ENCODE measurements around the genes NOTCH4 and BTNL2.

- CAGE, long polyA plus RNA, result no peak
- RRBS, result no CpG with 5 or more reads among the region's 20 CpGs
These were observed 24.7 kb downstream of the TNXB start for GRCh38 chr6:32084182-32085015.

- CAGE, long polyA plus RNA, result no peak
- RRBS, result no CpG with 5 or more reads among the region's 18 CpGs
These were observed 23.3 kb downstream of the TNXB start for GRCh38 chr6:32085552-32086443.

DNA sequence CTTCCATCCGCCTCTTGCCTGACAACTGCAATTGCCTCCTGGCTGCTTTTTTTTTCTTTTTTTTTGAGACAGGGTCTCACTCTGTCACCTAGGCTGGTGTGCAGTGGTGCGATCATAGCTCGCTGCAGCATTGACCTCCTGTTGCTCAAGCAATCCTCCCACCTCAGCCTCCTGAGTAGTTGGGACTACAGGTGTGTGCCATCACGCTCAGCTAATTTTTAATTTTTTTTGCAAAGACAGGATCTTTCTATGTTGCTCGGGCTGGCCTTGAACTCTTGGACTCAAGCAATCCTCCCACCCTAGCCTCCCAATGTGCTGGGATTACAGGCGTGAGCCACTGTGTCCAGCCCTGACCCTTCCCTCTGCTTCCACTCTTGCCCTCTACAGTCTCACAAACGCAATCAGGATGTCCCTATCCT lies 4.5 kb downstream of the TNXB start:
- CAGE, long polyA plus RNA, result no peak
- RRBS, result no CpG with 5 or more reads among the region's 7 CpGs

GRCh38 chr6:32107385-32107916 lies 1.7 kb downstream of the TNXB start:
- CAGE, long polyA plus RNA, result no peak
- RRBS, result no CpG with 5 or more reads among the region's 1 CpG

DNA sequence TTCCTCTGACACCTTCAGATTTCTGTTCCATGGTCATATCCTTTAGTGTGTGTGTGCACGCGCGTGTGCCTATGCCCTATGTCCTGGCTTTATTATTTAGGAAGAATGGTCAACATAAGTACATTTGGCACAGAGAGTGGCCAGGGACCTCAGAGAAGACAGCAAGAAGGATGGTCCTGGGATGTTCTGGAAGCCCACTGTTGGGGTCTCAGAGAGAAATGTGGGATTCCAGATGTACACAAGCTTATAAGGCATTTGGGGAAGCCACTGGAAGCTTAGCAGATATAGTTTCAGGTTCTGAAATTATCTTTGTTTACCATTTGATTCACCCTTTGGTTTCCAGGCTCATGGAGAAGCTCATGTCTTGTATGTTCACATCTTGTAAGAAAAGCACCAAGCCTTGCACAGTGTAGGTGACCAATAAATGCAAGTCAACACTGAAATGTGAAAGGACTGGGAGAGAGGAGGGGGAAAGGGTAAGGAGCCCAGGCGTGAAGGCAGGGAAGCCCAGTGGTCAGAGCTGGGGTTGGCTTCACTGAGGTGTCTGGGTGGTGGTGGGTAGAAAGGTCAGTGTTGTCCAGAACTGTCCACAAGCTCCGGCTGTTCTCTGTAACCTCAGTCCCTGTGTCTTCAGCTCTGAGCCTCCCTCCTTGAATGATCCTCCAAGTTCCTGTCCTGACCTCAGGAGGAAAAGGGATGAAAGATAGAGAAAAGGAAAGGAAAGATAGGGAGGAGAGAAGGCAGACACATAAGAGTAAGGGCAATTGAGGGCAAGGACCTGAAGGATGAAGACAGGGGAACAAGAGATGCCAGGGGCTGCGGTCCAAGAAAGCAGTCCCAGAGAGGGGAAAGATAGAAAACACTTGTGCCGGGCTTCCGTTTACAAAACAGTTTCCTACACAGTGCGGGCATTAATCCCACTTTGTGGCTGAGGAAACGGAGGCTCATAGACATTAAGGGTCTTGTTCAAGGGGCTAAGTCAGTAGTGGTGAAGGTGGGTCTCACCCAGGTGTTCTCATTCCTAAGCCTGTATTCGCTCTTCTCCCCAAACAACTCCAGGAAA lies 2.3 kb upstream of the TNXB start:
- CAGE, long polyA plus RNA, result no peak
- RRBS, result no CpG with 5 or more reads among the region's 11 CpGs

DNA sequence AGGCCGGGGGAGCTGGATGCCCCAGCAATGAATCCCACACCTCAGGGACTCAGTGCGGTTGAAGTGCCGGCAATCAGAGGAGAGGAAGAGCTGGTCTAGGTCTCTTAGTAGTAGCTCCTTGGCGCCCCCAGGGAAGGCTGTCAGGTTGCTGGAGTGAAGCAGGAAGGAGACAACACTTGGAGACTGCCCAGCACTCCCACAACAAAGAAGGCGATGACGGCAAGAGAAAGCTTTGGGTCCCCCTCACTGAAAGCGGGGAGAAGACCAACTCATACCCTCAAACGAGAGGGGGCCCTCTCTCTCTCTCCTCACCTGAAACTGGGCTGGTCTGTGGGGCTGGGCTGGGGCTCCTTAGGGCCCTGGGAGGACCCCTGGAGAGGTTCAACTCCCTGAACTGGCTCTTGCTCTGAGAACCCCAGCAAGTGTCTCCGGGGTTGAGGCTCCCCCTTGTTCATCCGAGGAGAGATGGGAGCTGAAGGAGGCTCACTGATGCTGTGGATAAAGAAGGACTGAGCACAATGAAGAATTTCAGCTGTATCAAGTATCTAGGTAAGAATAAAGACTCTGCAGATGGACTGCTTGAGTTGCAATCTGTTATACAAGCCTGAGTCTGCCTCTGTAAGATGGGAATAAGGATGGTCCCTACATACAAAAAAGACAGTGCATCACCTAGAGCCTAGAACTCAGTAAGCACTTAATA lies 8.6 kb upstream of the TNXB start:
- CAGE, long polyA plus RNA, result no peak
- RRBS, result 81% methylated on average over 3 of the region's 10 CpGs

- CAGE, long polyA plus RNA, result no peak
- RRBS, result no CpG with 5 or more reads among the region's 10 CpGs
These were observed 825 bp downstream of the FKBPL start for GRCh38 chr6:32129242-32129684.

DNA sequence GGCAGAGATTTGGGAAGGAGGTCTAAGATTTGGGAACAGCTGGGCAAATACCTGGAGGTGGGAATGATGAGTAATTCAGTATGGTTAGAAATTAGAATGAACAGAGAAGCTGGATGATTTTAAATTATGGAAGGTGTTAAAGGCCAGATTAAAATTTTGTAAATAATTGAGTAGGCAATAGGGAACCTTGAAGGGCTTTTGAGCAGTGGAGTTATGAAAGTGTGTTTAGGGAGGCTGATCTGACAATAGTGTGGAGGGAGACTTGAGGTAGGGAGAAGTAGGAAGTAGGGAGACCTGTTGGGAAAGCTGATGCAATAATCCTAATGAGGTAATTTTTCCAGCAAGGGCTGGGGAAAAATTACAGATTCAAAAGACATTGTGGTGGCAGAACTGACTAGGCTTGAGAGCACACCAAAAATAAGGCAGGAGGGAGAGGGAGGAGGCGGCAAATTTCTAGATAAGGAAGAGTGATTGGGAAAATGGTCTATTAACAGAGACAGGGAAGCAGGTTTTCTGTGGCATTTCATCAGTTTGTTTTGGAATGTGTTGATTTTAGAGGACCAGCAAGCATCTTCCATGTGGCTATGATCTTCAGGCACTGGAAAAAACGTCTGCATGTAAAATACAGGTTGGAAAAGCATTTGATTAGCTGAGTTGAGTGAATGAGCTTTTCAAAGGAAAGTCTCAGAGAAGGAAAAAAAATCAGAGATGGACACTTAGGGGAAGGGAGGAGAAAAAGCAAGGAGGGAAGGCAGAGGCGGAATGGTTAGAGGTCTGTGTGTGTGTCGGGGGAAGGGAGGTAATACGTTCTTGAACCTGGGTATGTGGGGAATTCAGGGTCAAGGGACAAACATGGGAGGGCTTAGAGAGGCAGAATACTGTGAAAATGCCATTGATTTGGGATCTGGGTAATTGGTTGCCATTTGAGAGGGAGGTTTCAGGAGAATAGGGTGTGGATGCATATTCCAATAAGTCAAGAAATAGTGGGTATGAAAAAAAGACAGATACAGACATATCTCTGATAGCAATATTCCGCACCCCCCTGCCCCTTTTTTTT lies 5.3 kb downstream of the PRRT1 start:
- CAGE, long polyA plus RNA, result no peak
- RRBS, result no CpG with 5 or more reads among the region's 6 CpGs

GRCh38 chr6:32148465-32149007 lies 3.2 kb downstream of the PRRT1 start:
- CAGE, long polyA plus RNA, result no peak
- RRBS, result no CpG with 5 or more reads among the region's 23 CpGs

DNA sequence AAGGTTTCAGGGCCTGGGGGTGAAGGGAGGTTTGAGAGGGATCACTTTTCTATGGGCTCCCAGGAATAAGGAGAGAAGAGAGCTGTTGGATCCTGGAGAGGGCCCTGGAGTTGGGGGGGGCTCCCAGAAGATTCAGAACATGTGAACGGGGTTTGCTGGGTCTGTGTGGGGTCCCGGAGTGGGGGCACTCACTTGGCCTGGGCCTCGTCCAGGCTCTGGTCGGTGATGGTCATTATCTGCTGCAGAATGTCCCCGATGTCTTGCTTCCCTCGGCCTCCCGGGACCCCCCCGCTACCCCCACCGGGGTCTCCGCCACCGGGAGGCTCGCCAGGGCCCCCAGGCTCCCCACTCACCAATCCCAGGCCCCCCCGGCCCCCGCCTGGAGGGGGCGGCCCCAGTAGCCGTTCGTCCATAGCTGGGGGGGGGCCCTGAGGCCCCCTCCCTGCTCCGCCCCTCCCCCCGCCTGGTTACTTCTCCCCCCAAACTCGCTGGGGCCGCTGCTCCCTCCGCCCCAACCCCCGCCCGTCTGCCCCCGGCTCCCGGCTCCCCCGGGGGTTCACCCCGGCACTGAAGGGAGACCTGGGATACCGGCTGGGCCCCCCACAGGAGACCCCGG lies 391 bp downstream of the PBX2 start:
- CAGE, long polyA plus RNA, result no peak
- RRBS, result 3% methylated on average over 5 of the region's 30 CpGs

DNA sequence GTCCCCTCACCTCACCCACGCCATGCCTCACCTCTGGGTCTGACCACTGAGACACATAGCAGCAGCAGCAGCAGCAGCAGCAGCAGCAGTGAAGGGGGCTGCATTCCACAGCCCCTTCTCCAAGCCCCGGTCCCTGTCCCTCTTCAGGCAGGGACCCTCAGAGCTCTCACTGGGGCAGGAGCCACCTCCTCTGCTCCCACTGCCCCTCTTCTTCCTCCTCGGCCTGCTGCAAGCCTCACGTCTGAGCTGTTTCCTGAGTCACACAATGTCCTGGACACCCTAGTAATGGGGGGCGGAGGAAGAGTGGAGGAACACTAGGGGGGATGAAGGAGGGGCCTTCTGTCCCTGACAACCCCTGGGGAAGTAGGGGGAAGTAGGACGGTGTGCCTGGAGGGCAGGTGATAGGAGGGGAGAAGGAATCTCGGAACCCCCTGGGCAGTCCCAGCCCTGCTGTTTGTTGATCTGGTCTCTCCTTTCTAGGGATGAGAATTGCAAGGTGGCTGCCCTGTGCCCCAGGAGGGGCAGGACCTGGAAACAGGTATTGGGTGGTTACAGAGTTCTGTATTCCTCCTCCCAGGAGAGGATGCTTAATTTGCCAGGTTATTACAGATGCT lies at the start of gene NOTCH4:
TSS of gene NOTCH4 (minus strand) at position 243 of the 614 bp plus-strand sequence.
- CAGE, long polyA plus RNA, result no peak
- RRBS, result no CpG with 5 or more reads among the region's 7 CpGs

DNA sequence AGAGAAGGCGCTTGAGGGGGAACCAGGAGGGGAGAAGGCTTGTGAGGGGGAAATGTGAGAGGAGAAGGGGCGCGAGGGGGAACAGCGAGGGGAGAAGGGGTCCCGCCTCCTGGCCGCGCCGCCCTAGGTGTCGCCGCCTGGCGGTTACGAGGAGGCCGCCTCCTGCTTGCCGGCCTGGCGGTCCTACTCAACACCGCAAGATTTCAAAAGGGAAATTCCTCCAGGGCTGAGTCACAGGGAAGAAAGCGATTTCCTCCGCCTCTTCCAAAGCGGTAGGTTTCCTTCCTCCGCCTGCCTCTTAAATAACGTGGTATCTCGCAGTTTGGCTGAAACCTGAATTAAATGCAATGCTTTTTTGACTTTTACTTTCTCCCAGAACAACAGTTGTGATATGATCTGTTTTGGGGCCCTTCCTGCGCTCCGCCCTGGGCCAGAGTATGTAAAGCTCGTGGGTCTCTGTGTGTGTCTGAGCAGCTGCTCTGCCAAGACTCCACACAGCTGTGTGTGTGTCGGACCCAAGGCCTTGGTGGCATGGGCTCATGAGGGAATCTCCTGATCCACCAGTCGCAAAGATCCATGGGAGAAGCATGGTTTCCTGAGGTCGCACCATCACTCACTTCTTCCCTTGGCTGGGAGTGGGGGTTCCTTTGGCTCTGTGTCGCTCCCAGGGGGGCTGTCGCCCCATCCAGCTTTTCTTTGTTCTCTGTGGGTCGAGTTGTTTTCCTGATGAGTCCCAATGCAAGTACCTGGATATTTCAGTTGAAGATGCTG lies 31.5 kb upstream of the NOTCH4 start:
- CAGE, long polyA plus RNA, result no peak
- RRBS, result no CpG with 5 or more reads among the region's 31 CpGs

- CAGE, long polyA plus RNA, result no peak
- RRBS, result no CpG with 5 or more reads among the region's 3 CpGs
These were observed at the start of gene BTNL2 for GRCh38 chr6:32407094-32407337. TSS of gene BTNL2 (minus strand) at chr6:32407181.

GRCh38 chr6:32459822-32460127 lies 20.1 kb downstream of the HLA-DRA start:
- CAGE, long polyA plus RNA, result no peak
- RRBS, result 59% methylated on average over 10 of the region's 18 CpGs

DNA sequence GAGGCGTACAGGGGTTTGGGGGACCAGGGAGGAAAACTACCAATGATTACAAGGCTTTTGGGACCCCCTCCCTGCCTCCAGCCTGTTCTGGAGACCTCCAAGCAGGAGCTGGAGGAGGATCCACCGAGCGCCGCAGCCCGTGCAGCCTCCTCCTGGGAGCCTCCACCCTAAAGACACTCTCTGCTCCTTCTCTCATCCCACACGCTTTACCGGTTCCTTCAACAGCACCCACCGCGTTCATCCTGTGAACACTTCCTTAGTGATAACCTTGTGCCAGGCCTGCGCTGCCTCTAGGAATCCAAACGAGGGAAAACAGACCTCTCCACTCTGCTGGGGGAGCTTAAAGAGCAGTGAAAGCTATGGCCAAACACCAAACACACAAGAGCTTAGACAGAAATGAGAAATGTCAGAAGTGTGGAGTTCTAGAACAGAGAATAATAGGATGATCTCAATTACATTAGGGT lies 28.3 kb upstream of the HLA-DRB5 start:
- CAGE, long polyA plus RNA, result no peak
- RRBS, result no CpG with 5 or more reads among the region's 11 CpGs

- CAGE, long polyA plus RNA, result no peak
- RRBS, result no CpG with 5 or more reads among the region's 12 CpGs
These were observed 901 bp downstream of the TAP2 start for GRCh38 chr6:32837591-32838085.

DNA sequence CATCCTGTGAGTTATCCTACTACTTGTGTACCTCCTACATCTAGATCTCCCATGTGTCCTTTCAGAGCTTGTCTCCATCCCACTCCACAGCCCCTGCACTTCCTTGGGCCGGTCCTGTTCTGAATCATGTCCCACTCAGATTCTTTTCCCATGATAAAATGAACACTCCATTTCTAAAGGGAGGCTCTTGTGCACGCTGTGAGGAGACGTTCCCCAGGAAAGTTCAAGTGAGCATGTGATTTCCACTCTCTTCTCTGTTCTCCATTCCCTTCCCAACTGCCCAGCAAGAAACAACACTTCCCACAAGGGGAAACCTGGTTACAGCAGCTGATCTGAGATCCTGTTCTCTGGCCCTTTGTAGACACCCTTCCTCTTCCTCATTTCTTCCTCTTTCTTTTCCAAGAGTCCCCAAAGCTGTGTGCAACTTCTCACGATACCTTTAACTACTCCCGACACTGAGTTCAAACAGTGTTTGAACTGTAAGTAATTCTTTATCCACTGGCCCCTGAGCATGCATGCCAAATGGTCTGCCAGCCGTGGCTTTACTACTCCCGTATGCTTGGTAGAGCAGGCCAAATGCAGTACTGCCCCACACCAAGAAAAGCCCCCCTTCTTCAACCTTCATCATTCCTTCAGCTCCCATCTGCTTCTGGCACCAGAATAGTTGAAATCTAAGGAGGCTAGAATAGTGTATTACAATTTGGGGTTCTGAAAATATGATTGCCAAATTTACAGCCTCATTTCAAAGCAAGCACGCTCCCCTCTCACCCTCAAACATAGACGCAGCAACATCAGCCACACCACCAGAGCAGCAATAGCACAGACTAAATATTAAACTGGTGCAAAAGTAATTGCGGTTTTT lies 4.5 kb downstream of the HLA-DMB start:
- CAGE, long polyA plus RNA, result no peak
- RRBS, result no CpG with 5 or more reads among the region's 10 CpGs

- CAGE, long polyA plus RNA, result no peak
- RRBS, result no CpG with 5 or more reads among the region's 3 CpGs
These were observed 5.9 kb upstream of the HLA-DOA start for GRCh38 chr6:33015259-33015726.

DNA sequence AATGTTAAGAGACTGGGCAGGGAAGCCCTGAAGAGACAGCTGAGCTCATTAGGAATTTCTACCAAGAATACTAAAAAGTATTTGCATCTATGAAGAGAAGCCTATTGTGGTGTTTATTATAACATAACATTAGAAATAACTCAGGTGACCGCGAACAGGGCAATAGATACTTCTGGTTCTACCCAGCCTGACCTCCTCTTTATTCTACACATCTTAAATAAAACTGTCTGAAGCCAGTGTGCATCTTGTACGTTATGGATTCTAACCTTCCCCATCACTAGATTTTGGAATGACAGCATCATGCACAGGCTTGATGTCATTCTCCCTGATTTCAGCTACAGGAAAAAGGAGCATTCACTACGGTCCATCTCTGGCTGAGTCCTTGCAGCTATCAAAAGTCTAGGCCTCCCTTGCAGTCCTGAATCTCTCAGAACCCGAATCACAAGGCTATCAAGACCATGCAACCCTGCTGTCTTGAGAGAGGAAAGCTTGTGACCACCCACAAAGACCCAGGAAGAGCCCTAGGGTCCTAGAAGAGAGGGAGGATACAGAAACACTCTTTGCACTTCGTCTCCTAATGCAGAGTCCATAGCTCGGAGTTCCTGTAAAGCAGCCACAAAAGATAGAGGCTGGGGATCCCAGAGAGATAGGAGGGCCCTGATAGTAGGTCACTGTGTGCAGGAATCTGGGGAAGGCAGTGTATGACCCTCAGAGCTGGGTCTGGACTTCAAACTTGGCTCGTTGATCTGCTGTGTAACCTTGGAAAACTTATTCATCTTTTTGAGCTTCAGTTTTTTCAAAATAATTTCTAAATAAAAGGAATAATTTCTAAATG lies 3.2 kb upstream of the HLA-DPB1 start:
- CAGE, long polyA plus RNA, result no peak
- RRBS, result no CpG with 5 or more reads among the region's 8 CpGs

- CAGE, long polyA plus RNA, result no peak
- RRBS, result 1% methylated on average over 22 of the region's 73 CpGs
These were observed 893 bp upstream of the COL11A2 start for GRCh38 chr6:33192839-33193880.